ENCODE results near the gene MIB1.

DNA sequence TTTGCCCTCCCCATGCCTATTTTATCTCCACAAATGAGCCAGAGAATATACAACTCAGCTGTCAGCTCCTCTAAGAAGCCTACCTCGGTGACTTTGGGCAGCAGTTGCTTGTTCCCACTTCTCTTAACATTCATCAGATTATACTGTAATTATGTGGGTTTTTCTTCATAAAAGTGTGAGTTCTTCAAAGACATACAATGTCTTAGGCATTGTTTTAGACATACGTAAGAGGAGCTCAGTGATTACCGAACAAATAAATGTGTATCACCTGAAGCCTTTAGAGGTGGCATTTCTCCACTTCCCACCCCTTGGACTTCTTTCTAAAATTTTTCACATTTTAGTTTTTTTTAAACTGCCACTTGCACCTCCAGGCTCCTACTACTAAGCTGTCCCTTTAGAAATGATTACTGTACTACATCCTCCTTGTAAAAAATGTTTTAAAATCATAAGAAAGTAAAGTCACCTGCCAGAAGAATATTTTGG is 82.0 kb downstream of the ESCO1 start:
- PRO-cap, 2 experiments = no peak in any of the 2 experiments

DNA sequence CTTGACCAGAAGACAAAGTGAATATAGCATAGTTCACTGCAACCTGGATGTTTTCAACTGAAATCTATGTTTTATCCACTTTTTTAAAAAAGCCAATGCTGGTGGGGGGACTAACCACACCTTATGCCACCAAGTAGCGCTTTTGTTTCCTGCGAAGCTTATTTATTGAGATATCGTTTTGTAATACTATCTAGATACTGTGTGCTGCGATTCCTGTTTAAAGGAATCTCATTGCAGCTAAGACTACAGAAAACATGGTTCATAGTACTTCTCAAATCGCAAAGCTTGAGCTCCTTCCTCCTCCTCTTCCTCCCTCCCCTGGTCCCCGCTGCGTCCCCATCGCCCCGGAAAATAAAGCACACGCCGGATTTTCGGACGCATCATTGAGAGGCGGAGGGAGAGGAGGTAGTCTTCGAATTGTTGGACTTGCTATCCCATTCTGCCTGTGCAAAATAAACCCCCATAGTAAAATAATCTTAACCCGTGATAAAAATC is 1.1 kb downstream of the ESCO1 start:
- PRO-cap, 2 experiments = peak in 2 of 2 experiments; most common minus-strand start position 323 of the sequence (in 2)

GRCh38 chr18:21697844-21698259 is 6.7 kb downstream of the ABHD3 start:
- PRO-cap, 2 experiments = no peak in any of the 2 experiments

DNA sequence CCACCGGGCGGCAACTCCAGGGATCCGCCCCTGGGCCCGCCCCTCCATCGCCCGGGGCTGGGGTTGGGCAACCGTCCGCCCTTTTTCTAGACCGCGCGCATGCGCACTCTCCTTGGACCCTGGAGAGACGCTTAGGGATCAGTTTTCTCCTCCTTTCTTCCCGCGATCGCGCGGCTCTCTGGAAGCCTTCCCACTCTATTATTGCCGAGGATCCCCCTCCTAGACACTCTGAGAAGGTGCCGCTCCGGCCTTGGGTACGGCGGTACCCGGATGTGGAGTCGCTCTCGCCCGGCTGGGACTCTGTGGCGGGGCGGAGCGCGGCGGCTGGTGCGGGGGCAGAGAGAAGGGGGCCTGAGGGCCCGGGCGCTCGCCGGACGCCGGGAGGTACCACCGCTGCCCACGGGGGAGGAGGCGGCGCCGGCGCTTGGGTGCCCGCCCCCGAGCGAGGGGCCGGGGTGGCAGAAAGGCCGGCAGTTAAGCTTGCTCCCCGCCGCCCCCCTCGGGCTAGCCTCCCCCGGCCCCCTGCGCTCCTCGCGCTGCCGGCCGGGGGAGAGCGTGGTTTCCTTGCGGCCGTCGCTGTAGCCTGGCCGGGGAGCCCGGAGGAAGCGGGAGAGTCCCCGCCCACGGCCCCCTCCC is at the start of gene MIB1:
MIB1 (plus strand) TSS at position 112 of the 636 bp plus-strand sequence.
- PRO-cap, 2 experiments = peak in 2 of 2 experiments; most common plus-strand start position 198 of the sequence (in 2); most common minus-strand start position 585 of the sequence (in 2)

- PRO-cap, 2 experiments = no peak in any of the 2 experiments
Measured at GRCh38 chr18:21797884-21798586, 57.4 kb downstream of the MIB1 start.

DNA sequence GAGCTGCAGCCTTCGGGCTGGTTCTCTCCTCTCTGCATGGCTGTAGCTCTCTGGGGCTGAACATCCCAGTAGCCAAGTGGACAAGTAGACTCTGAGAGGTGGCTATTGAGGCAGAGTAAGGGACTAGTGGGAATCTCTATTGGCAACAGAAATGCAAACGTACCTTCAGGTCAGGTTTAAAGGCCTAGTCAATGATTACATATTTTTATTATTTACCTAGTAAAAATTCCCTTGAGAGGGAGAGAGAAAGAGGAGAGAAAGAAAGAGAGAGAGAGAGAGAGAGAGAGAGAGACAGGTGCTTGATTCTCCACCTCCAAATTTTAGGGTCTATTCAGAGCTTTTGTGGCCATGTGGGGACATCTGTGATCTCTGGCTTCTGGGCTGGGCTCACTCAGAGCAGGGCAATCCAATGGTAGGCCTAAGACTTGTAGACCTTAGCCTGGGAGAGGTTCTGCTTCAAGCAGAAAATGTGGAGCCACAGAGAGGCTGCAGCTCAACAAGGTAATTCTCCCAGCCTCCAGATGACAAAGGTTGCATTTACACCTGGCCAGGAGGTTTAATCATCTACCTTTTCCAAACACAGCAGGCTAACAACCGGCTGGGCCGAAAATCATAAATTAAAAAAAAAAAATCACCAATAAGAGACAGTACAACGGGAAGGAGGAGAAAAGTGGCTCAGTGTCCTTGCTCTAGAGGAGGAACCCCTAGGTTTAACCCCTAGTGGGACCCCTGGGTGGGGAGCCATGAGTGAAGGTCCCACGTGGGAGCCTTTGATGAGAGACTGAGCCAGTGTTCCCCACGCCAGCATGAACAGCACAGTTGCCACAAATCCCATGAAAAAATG is 124.2 kb upstream of the GATA6 start:
- PRO-cap, 2 experiments = no peak in any of the 2 experiments

GRCh38 chr18:22106413-22106900 is 62.9 kb upstream of the GATA6 start:
- PRO-cap, 2 experiments = no peak in any of the 2 experiments

DNA sequence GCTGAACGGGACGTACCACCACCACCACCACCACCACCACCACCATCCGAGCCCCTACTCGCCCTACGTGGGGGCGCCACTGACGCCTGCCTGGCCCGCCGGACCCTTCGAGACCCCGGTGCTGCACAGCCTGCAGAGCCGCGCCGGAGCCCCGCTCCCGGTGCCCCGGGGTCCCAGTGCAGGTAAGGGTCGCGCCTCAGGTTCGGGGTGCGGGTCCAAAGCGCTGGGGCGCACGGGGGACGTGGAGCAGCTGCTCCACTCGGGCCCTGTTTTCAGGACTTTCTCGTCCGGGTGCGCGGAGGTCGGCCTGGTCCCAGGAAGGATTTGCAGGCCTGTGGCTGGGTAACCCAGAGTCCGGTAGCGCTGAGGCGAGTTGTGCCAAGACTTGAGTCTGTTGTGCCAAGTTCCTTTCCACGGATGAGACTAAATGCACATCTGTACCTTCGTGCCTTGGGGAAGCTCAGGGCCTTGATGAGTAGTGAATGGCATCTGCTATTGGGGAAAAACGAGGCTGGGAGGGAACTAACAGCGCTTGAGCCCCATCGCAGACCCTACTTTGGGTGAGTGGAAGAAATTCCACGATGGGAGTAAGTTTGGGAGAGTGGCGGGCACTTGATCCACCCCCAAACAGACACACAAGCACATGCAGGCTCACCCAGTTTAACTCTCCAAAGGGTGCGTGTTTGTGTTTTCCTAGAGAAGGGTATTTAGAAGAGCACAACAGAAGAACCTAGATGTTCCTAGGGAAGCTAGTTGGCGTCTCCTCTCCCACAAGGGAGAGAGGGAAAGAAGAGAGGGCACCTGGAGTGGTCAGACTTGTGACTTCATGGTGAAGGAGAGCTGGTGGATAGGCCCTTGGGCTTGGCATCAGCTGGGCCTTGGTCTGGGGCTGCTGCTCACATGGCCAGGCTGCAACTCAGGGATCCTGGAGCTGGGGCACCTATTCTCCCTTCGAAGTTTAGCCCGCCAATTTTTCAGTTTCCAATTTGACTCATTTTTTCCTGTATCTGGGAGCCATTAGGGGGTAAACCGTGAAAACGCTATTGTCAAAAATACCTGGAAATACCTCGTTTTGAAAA is 3.0 kb downstream of the GATA6 start:
- PRO-cap, 2 experiments = no peak in any of the 2 experiments

- PRO-cap, 2 experiments = no peak in any of the 2 experiments
Measured at GRCh38 chr18:22173787-22174888, 4.7 kb downstream of the GATA6 start.

GRCh38 chr18:22180615-22181162 is 11.3 kb downstream of the GATA6 start:
- PRO-cap, 2 experiments = no peak in any of the 2 experiments

DNA sequence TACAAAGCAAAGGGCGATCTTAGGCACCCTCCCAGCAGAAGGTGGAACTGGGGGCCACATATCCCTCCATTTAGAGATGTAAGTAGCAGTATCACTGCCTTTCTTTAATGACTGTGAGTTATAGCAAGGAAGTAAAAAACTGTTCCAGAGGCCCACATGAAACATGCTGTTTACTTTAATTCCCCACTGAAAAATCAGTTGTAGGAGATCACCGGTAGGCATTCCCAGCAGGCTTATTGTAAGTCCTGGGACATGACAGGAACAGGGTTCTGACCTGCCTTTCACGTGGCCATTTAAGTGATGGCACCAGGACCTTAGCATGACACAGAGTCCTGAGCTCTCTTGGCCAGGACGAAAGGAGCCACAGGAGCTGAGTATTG is 16.8 kb downstream of the GATA6 start:
- PRO-cap, 2 experiments = no peak in any of the 2 experiments

GRCh38 chr18:22191678-22192366 is 22.4 kb downstream of the GATA6 start:
- PRO-cap, 2 experiments = no peak in any of the 2 experiments

DNA sequence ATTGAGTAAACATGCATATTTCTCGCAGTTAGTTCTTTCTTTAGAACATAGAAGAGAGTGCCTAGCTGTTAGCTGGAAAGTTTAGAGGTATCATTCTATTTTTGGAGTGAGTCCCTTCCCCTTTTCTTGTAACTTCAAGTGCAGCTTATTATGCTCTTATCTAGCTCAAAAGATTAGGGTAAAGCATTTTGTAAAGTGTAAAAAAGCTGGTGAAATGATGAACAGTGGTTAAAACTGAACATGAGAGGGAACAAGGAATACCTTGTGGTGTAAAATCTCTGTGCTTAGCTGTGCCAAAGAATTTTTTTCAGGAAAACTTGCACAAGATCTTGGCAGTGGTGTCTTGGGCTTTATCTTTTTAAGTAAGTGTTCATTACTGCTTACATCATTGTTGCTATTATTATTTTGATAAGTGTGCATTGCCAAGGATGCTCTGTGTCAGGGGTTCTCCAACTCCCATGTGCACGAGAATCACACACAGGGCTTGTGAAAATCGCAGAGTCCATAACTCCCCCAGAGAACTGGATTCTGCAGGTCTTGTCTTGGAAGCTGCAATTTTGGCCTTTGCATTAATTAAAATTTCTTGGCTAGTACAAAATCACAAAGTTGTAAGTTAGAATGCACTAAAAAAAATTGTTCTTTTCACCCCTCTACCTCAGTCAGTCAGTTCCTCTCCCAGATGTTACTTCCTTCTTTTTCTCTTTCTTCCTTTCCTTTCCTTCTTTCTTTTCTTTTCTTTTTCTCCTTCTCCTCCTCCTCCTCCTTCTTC is 37.6 kb downstream of the GATA6 start:
- PRO-cap, 2 experiments = no peak in any of the 2 experiments

DNA sequence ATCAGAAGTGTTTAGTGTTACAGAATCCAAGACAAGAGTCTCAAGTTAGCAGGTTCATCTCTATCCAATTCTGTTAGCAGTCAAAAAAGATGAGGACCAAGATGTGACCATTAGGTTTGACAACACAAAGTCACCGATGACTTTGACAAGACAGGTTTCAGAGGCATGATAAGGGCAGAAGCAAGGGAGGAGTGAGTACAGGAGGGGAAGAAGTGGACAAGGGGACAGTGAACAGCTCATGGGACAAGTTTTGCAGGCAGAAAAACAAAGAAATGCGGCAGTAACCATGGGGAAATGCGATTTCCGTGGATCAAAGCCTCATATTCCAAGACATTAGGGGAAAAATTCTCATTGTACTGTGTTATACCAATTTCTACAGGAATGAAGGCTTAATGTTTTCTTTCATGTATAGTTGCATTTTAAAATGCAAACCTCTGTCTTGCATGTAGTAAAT is 109.1 kb downstream of the CTAGE1 start:
- PRO-cap, 2 experiments = no peak in any of the 2 experiments

DNA sequence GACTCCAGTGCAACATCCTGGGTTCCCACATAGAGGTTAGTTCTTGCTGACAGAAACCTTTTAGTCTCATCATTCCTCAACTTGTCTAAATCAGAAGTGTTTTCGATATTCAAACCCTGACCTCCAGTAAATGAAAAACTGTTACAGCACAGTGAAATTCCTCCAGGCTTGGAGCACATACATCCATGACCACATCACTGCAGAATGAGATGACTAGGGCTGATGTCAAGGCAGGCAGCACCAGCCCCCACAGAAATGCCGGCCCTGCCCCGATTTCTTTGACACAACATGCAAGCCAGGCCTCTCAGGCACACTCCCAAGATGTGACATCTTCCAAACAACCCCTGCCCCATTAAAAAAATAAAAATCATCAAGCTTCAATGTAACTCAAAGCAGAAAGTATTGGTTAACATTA is 103.3 kb downstream of the CTAGE1 start:
- PRO-cap, 2 experiments = no peak in any of the 2 experiments

GRCh38 chr18:22344712-22345198 is 73.0 kb downstream of the CTAGE1 start:
- PRO-cap, 2 experiments = peak in 2 of 2 experiments; most common plus-strand start chr18:22345095 (in 2); most common minus-strand start chr18:22344975 (in 1)

- PRO-cap, 2 experiments = no peak in any of the 2 experiments
Measured at GRCh38 chr18:22530011-22530373, 112.3 kb upstream of the CTAGE1 start.

- PRO-cap, 2 experiments = no peak in any of the 2 experiments
Measured at GRCh38 chr18:22546931-22547281, 129.2 kb upstream of the CTAGE1 start.

DNA sequence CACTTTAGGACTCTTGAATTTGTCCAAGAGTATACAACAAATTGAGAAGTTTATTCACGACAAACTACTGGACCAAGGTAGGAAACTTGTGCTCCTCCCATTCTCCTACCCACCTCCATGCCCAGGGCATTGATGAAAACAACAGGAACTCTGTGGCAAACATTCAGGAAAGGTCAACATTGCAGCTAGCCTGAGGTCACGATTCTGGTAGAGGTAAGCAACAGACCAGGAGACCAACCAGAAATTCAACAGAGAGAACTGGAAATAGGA is 209.0 kb upstream of the CTAGE1 start:
- PRO-cap, 2 experiments = no peak in any of the 2 experiments

DNA sequence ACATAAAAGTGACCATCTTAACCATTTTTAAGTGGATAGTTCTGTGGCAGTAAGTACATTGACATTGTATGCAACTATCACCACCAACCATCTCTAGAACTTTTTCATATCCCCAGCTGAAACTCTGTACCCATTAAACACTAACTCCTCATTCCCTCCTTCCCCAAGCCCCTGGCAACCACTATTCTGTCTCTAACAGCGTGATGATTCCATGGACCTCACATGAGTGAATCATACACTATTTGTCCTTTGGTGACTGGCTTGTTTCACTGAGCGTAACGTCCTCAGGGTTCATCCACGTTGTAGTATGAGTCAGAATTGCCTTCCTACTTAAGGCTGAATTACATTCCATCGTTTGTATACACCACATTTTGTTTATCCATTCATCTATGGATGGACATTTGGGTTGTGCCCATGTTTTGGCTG is 19.7 kb upstream of the CABLES1 start:
- PRO-cap, 2 experiments = no peak in any of the 2 experiments

All from cytotoxic T cell (primary cell).